LHCN-M2 (cell line): Measurements from ENCODE around the genes CCDC197, SERPINA3 and GSC.

DNA sequence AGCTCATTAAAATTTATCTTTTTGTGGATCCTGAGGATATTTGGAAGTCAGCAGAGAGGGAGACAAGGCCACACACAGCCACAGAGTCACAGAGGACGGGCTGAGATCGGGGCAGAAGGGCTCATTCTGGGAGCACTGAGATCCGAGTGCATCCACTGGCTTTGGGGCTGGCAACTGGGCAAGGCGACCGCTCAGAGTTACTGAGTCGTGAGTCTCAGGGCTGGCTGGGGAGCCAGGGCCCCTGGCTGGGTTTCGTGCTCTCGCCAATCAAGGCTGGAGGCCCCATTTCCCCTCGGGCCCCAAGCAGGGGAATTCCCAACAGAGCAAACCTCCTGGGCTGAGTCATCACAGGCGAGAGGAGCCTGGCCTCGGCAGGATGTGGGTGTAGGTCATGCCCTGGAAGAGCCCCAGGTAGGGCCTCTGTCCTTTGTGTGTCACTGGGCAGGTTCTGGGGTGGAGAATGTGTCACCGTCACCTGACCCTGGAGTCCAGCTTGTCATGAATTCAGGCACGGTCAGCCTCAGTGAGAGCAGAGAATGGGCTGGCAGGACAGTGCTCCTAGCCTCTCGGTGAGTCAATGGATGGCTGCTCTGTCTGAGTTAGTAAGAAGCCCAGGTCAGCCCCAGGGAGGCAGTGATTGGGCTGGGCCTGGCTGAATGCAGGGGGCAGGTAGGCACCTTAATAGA lies 17.0 kb downstream of the ASB2 start:
- RAMPAGE, long total RNA: no peak

DNA sequence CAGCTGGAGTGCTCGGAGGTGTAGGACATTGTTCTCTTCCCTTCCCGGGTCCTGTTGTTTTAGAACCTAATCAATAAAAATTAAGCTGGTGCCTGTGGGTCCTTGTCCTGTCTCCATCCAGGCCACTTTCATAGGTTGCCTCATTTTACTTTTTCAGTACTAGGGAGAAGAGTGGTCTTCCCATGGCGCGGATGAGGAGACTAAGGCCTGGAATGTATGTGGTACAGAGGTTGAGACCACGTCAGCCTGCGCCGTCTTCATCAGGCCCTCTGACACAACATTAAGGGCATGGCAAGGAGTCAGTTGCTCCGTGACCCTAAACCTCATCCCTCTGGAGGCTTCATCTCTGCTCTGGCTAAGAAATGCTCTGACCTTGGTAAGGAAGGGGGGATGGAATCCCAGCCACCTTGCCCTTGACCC lies 4.0 kb downstream of the ASB2 start:
- RAMPAGE, long total RNA: no peak

DNA sequence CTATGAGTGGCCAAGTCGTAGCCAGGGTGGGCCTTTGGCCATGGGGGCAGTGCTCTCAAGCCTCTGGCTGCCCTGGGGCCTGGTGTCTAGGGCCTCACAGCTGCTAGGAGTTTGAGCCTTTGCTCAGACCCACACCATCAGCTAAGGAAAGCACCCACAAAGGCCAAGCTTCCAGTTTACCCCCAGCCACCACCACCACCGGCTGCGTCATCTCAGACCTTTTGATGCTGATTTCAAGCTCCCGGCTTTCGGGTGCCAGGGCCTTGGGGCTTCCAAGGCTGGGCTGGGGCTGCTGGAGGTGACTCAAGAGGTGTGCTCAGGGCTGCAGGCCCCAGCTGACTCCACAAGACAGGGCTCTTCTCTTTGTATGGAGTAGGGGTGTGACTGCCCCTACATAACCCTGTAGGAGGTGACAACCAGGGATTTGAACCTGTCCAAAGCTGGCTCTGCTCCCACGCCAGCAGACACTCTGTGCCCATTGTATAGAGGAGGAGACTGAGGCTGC lies 3.6 kb downstream of the ASB2 start:
- RAMPAGE, long total RNA: no peak

GRCh38 chr14:93996953-93997605 lies at the start of gene CCDC197:
Gene CCDC197, plus strand, starts transcription at chr14:93997301.
- RAMPAGE, long total RNA: no peak

GRCh38 chr14:94028250-94028951 lies 2.3 kb downstream of the OTUB2 start:
- RAMPAGE, long total RNA: no peak

- RAMPAGE, long total RNA: no peak
Measured at GRCh38 chr14:94078762-94079768, 1.9 kb downstream of the DDX24 start.

- RAMPAGE, long total RNA: no peak
Measured at GRCh38 chr14:94109185-94109784, 20.1 kb downstream of the IFI27L2 start.

GRCh38 chr14:94353739-94354055 lies 30.6 kb upstream of the SERPINA6 start:
- RAMPAGE, long total RNA: no peak

DNA sequence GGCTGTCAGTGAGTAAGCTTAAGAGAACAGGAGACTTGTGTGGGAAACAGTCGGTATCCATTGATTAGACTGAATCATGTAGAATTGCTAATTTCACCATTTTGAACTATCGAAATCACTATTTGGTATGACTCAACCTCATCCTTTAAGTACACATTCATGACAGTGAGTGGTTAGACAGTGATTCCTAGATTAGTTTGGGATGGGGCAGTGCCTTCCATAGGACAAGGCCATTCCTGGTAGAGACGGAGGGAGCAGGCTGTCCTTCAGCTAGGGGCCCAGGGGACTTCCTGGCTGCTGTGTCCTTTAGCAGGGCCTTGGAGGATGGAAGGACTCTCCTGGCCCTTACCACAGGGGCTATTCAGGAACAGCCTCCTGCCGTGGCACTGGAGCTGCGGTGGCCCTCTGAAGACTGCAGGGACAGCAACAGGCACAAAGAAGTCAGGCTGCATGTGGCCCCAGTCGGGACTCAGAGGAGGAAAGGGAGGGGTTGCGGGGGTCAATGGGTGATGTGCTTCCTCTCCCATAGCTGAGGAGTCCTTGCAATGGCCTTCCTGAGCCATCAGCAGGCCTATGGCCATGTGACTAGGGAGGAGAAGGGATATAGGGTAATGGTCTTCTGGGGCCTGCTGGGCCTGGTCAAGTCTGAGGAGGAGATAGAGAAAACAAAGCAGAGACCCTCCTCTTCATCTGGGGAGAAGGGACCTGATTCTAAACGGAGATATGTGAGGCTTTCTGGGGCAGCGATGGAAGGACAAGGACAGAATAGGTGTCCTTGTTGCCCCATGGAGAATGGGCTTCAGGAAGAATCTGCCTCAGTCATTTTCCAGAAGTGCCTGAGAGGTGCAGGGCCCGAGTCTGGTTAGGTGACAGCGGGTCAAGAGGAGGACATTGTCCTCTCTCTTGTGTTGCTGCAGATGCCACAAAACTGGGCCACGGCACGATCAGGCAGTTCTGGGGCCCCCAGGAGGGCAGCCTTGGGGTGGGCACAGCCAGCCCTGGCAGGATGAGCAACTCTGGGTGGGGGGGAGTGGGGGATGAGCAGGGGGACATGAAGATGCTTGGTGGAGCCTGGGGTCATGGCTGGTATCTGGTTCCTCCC lies 11.0 kb downstream of the SERPINA1 start:
- RAMPAGE, long total RNA: no peak

DNA sequence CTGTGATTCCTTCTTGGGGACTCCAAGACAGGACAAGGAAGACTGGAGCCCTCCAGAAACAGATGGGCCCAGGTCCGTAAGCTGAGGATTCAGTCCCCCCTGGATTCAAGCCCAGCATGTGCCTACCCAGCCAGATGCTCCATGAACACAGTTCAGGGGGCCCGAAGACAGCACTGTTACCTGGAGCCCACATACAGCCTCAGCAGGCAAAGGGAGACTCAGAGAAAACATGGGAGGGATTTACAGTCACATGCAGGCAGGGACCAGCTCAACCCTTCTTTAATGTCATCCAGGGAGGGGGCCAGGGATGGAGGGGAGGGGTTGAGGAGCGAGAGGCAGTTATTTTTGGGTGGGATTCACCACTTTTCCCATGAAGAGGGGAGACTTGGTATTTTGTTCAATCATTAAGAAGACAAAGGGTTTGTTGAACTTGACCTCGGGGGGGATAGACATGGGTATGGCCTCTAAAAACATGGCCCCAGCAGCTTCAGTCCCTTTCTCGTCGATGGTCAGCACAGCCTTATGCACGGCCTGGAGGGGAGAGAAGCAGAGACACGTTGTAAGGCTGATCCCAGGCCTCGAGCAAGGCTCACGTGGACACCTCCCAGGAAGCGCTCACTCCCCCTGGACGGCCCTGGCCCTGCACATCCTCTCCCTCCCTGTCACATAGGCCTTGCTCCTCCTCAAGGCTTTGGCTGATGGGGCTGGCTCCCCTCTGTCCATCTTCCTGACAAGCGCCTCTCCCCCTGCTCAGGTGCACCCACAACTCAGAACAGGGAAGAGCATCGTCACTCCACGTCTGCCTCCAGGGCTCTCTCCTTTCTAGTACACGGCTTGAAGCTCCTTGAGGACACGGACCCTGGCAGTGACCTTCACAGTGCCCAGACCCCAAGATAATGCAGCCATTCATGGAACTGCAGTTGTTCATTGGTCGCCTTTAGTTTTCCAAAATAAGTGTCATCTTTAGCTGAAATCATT lies 10.0 kb downstream of the SERPINA1 start:
- RAMPAGE, long total RNA: no peak

- RAMPAGE, long total RNA: no peak
Measured at GRCh38 chr14:94381399-94382297, 6.8 kb downstream of the SERPINA1 start.

DNA sequence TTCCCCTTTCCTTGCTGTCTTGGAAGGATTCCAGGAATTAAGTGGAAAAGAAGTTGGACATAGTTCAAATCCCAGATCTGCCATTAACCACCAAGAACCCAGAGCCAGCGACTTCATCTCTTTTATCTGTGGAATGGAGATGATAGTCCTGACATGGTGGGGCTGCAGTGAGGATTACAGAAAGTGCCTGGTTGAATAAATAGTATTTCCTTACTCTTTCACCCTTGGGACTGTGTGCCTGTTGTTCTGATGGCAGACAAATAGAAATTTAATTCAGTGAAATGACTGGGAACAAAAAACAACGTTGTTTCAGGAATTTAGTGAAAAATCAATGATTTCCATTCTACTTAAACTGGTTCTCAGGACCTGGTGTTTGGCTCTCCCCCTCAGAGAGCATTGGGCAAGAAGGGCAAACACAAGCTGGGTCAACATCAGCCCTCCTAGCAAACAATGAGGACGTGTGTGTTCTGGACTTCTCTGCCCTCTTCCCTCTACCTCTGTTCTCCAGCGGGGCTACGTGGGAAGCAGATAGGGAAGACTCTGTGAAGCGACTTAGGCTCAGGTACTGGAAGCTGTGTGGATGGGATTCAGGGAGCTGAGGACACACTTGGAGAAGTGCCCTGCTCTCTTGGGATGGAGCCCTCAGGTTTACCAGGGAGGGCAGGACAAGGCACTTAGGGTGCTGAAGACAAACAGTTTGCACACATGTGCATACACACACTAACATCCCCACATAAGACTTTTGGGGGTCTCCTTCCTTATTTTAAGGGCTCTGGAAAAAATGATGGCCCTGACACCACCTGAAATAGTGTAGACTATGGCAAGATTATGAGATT lies 7.5 kb upstream of the SERPINA1 start:
- RAMPAGE, long total RNA: no peak

DNA sequence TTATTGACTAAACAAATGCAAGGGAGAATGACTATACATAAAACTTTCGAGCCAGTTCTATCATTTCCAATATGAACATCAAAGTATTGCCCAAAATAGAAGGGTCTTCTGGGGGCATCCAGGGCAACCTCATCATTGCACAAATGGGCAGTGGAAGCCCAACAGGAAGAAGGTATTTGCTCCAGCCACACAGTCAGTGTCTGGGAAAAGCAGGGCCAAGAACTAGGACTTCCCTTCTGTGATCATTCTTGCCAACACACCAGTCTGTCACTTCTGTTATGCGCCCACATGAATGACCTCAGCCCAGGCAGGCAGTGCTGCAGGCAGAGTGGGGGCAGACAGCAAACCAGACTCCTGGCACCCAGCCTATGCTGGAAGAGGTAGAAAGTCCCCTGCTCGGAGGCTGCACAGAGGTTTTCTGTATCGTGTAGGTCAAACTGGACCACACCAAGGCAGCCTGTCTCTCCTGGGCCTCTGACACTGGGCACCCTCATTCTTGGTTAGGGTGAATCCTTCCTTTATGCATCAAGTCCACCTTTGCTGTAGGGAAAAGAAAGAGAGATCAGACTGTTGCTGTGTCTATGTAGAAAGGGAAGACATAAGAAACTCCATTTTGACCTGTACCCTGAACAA lies 5.8 kb upstream of the SERPINA9 start:
- RAMPAGE, long total RNA: no peak

DNA sequence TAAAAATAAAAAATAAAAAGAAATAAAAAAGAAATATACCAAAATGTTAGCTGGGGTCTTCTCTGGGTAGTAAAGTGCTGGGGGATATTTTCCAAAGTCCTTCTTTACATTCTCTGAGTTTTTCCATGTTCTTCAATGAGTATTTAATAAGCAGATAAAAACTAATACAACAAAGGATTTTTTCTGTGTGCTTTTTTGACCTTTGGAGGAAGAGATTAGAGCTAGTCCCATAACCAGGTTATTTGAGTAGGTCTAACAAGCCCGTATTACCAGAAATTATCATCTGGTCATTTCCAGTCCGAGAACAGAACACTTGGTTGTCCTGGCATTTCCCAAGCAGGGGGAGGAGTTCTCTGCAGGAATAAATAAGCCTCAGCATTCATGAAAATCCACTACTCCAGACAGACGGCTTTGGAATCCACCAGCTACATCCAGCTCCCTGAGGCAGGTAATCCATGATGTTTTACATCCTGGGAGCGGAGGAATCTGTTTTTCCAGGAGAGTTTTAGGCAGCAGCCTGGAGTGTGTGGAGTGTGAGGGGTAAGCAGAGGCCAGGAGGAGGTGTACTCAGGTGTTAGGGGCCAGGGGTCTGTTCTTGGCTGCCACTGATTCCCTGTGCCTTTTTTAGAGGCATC lies at the start of gene SERPINA3:
TSS of gene SERPINA3 (plus strand) at position 392 of the 635 bp plus-strand sequence.
- RAMPAGE, long total RNA: no peak

DNA sequence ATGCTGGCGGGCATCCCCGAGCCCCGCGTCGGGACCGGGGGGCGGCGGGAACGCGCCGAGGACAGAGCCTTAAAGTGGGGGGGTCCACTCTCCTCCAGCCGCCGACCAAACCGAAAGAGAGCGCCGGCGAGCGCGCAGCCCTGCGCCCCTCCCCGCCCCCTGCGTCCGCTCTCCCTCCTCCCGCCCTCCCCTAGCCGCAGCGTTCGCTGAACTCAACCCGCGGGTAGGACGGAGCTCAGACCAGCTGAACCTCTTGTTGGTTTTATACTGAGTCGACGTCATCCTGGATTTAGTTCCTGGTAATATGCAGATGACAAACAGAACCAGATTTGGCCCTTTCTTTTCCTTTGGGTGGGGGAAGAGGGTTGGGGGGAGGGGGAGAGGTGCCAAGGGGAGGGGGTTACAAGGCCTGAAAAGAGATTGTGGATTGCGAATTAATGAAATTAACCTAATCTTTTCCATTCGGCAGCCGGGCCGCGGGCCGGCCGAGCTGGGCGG lies at the start of gene GSC:
TSS of gene GSC (minus strand) at position 112 of the 498 bp plus-strand sequence.
- RAMPAGE, long total RNA: no peak

DNA sequence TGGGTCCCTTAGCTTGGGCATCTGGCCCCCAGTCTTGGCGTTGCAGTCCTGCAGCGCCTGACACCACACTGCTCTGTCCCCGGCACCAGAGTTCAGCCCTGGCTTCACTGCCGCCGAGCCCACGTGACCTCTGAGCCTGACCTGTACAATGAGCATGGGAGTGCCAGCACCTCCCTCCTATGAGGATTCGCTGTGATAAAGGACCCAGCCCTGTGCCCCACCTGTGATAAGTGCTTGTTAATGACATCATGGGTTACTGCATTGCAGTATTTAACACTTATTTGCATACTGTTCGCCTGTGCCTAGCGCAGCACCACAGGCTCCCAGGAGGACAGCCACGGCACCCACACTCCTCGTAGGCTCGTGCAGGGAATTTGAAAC lies 118.2 kb upstream of the GSC start:
- RAMPAGE, long total RNA: no peak

- RAMPAGE, long total RNA: no peak
Measured at GRCh38 chr14:95038514-95038880, 118.8 kb downstream of the DICER1 start.

DNA sequence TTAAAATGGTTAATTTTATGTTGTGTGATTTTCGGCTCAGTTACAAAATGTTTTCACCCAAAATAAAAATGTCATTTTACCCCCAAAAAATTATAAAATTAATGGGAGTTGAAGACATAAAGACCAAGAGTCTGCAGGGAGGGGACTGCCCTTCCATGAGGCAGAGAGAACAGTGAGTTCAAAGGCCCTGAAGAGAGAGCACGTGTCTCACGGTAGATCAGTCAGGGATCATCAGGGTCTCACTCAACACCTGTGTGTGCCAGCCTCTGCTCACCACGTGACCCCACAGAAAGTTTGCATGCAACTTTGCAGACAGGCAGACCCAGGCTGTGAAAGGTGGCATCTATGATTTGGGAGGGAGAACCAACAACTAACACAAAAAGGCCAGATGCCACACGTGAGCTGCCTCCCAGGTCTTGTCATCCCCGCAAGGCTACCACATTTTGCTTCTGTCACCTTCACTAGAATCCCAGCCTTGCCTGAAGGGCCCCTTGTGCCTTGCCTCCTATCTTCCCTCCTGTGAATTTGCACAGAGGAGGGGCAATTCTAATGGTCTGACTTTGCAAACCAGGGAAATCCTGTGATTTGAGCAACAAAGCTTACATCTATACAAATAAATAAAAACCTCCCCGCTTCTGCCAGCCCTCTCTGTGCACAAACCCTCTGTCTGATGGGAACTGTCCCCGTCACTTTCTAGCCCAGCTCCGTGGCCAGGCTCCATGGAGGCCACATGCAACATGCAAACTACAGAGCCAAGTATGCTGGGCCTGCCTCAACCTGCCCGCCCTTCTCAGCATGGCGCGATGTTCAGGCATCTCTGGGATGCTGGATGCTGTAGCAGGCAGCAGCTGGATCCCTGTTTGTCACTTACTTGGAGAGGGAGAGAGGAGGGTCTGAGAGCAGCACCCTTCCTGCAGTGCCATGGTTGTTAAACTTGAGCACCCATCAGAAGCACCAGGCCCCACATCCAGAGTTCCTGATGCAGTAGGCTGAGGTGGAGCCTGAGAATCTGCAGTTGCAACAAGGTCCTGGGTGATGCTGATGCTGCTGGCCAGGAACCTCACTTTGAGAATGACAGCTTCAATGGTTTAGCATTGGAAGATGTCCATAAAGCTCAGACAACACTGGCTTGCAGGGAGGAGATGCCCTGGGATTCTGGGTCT lies 32.7 kb downstream of the CLMN start:
- RAMPAGE, long total RNA: no peak

DNA sequence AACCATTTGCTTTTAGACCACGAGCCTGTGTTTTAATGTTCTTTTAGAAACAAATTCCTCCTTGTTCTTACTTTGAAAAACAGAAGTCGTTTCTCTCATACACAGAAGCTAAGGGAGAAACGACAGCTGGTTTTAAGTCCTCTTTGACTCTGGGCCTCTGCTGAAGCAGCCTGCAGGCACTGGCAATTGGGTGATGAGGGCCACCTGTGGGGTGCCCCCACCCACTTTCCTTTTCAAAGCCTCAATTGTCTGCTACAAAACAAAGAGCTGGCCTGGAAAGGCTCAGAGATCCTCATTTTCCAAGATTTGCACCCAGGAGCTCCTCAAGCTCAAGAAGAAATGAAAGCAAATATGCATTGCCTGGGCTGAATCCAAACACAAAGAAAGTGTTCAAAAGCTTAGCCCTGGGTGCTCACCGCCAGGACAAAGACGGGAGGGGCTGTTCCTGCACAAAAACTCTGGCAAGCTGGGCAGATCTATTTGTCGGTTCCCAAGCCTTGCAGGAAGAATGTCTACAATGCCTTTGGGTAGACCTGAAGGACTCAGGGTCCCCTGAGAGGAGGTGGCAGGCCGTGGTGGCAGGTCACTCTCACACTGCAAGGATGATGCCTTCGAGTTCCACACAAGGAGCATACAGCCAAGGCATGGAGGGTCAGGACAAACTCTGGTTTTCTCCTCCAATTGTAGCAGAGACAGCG lies 90.1 kb upstream of the CLMN start:
- RAMPAGE, long total RNA: no peak

DNA sequence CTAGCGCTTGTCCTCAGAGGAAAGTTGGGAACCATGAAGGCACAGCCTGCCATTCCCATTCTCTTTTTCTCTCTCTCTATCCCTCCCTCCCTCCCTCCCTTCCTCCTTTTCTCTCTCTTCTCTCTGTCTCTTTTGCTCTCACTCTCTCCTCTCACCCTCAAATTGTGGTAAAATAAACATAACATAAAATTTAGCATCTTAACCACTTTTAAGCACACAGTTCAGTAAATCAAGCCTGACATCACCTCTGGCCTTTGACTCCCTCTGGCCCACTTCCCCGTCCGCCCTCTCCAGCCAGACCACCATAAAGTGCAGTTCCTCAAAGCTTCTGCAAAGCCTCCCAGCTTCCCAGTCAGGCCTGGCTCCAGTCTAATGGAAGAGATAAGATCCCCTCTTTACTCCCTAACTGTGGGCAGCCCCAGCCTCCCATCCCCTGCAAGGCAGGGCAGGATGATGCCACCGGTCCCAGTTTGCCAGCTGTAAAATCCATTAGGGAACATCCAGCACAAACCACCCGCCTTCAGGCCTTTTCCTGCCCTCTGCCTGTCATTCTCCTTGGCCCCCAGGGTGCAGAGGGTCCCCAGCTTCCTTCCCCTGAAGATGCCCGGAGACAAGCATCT lies 93.5 kb upstream of the CLMN start:
- RAMPAGE, long total RNA: no peak